Epithelial cell of prostate (primary cell): ENCODE measurements around the genes PPIB and MAP2K1.

DNA sequence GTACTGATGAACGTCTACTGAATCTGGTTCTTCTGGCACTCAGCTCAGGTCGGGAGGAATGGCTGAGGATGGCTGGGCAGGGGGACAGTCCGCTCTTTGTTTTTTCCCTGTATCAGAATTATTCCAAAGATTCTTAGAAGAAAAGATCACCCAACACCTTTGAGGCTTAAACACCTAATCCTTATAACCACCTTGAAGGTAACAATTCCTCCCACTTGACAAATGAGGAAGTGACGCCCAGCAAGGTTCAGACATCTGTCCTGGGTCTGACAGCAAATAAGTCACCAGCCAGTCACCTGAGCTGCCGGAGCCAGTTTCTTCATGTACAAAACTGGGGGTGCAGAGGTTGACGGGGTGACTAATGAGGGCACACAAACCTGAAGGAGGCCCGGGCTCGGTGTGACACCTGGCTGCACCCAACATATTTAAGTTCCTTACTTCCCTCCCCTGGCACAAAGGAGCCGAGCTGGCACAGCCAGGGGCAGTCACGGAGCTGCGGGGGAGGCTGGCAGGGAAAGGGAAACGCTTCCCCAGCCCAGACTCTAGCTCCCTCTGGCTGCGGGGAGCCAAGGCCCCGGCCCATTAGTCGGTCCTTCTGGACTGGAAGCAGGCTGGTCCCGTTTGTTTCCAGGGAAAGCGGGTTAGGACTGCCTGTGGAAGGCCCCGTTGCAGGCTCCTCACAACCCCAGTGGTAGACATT, 2.2 kb downstream of the FBXL22 start:
- RRBS, result under 1% methylated on average over 2 of the region's 18 CpGs

GRCh38 chr15:63831162-63831845, 2.4 kb downstream of the HERC1 start:
- RRBS, result no CpG with 5 or more reads among the region's 5 CpGs

GRCh38 chr15:64162456-64163637, at the start of gene PPIB:
TSS of gene PPIB (minus strand) at chr15:64163022.
- RRBS, result 1% methylated on average over 34 of the region's 90 CpGs

DNA sequence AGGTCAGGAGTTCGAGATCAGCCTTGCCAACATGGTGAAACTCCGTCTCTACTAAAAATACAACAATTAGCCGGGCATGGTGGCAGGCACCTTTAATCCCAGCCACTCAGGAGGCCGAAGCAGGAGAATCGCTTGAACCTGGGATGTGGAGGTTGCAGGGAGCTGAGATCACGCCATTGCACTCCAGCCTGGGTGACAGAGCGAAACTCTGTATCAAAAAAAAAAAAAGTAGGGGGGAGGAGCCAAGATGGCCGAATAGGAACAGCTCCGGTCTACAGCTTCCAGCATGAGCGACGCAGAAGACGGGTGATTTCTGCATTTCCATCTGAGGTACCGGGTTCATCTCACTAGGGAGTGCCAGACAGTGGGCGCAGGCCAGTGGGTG, 29.6 kb downstream of the CSNK1G1 start:
- RRBS, result no CpG with 5 or more reads among the region's 14 CpGs

- RRBS, result no CpG with 5 or more reads among the region's 6 CpGs
These were observed 100.0 kb downstream of the ZNF609 start for GRCh38 chr15:64560320-64560869.

GRCh38 chr15:64563915-64564648, 103.7 kb downstream of the ZNF609 start:
- RRBS, result no CpG with 5 or more reads among the region's 9 CpGs

DNA sequence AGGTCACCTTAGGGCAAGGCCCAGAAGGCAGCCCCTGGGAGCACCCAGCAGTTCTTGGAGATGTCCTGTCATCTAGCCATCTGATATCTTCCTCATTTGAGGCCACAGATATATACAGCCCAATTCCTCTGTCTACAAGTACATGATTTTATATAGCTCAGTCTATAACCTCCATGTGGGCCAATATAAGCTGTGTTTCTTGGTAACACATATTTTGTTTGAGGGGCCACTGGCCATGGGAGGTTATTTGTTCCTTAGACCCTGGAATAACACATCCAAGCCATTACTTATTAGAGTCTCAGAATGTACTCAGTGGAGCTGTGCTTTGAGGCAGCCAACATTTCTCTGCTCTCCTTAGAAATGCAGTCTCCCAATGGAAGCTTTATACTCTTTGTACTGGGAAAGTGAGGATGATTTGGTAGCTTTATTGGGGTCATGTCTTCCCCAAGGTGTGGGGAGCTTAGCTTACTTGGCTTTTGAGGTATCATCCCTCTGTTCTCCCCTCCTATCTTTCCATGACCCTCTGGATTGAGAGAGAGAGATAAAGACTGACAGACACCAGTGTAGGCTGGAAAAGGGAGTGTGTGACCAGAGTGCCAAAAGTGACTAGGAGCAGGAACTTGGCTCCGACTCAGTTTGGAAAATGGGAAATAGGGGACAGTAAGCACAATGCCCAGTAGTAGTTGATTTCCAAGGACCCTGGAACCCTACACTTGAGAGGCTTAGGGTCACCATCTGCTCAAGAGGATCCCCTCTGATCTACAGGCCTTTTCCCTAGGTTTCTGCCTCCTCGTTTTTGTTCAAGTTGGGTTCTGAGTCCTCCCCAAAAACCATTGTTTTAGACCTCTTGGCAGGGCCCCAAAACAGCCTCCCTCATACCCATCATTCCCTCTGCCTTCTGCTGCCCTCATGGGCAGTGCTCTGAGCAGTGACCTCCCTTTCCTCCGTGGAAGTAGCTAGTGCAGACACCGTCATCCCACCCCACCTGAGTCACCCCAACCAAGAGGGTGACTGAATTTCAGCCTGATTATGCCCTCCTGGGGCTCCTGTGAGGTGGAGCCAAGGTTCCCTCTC, 92.4 kb downstream of the RBPMS2 start:
- RRBS, result no CpG with 5 or more reads among the region's 4 CpGs

DNA sequence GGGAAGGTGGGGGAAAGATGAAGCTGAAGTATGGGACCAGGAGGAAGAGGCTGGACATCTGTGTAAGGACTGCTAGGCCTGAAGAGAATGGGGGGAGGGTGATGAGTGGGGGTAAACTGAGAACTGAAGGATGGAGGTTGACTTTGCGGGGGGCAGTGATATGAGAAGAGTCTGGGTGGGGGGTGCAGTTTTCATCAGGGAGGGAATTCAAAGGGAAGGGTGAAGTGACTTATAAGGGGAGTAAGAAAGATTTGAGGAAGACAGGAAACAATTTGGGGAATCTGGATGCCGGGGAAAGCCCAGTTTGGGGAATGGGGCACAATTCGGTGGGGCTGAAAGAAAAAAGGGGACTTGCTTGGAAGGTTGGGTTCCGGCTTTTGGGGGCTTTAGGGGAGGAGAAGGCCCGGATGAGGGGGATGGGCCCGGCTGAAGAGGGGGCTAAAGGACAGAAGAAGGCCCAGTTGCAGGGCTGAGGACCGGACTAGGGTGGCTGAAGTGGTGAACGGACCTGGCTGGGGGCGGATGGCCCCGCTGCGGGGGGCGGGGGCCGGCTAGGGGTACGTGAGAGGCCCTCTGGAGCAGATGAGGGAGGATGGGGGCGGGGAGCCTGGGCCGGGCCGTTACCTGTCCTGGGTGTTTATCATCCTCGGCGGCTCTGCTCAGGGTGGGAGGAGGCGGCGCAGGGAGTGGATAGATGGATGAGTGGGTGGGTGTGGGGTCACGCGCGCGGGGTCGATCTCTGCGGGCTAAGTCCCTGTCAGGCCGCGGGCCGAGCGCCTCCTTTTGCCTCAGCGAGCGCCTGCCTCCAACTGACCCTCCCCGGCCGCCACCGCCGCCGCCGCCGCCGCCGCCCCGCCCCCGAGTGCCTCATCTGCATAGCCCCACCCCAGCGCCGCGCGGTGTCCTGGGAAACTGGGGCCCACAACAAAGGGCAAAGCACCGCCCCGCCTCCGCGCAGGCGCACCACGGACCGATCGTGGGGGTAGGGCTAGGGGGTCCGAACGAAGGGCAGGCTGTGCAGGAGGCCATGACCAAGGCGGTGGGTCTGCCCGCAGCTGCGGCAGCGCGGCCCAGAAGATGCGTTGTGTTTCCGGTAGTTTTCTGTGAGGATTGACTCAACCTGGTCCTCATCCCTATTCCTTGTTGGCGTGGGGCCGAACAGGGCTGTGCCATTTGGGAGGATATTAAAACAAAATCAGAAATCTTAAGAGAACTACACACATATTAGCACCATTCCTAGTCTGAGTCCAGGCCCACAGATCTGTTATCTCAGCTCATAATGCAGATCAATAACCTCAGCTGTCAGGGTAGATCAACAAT, 72.5 kb downstream of the RBPMS2 start:
- RRBS, result 1% methylated on average over 13 of the region's 67 CpGs

DNA sequence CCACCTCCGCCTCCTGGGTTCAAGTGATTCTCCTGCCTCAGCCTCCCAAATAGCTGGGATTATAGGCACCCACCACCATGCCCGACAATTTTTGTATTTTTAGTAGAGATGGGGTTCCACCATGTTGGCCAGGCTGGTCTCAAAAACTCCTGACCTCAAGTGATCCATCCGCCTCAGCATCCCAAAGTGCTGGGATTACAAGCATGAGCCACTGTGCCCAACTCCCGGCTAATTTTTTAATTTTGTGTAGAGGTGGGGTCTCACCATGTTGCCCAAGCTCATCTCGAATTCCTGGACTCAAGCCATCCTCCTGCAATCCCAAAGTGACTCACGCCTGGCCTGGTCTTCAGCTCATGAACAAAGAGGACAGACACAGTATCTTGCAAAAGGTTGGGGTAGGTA, 13.6 kb downstream of the RBPMS2 start:
- RRBS, result no CpG with 5 or more reads among the region's 6 CpGs

DNA sequence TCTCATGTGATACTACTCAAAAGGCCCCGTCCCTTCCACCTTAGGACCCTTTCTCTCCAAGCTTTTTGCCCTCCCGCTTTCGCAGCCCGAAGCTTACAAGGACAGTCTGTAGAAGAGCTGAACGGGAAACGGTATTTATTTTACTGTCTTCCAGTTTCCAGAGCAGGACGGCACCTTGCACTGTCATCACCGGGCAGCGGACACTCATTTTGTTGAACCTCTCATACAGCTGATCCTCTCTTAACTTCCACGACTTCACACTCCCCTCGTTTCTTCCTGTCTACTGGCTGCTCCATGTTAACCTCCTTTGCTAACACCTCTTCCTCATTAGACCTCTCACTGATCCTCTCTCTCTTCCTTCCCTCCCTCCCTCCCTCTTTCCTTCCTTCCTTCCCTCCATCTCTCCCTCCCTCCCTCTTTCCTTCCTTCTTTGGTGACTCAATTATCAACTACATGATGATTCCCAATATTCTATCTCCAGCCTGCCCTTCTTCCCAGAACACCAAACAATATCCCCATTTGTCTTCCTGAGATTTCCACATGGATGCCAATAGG, 5.5 kb upstream of the PLEKHO2 start:
- RRBS, result no CpG with 5 or more reads among the region's 11 CpGs

GRCh38 chr15:64840697-64841142, 995 bp upstream of the PLEKHO2 start:
- RRBS, result no CpG with 5 or more reads among the region's 10 CpGs

GRCh38 chr15:64990244-64990671, 544 bp upstream of the SPG21 start:
- RRBS, result no CpG with 5 or more reads among the region's 9 CpGs

- RRBS, result no CpG with 5 or more reads among the region's 3 CpGs
These were observed 7.9 kb downstream of the RASL12 start for GRCh38 chr15:65059777-65060336.

GRCh38 chr15:65085232-65085929, 8.8 kb downstream of the KBTBD13 start:
- RRBS, result no CpG with 5 or more reads among the region's 10 CpGs

DNA sequence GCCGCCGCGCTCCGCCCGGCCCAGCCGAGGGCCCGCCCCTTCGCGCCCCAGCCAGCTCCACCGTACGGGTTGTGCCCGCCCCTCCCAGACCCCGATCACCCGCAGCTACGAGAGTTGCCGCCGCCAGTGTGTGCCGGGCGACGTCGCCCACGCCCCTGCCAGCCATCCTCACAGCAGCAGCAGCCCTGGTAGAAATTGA, 217 bp upstream of the PARP16 start:
- RRBS, result no CpG with 5 or more reads among the region's 22 CpGs

GRCh38 chr15:65531976-65532504, 1.8 kb downstream of the HACD3 start:
- RRBS, result 92% methylated on average over 2 of the region's 13 CpGs

DNA sequence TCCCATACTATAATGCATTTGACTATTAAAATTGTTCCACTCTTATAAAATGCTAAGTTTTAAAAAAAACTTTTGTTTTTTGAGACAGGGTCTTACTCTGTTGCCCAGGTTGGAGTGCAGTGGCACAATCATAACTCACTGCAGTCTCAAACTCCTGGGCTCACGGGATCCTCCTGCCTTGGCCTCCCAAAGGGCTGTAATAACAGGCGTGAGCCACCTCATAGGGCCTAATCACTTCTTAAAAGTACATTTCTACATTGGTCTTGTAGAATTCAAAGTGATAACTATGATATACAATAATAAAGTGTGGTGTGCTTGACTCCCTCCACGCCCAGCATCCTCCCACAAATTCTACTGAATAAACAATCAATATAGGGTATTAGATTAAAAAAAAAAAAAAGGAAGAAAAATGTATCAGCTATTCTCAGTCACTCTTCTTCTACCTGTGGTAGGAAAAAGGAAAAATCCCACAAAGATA, 2.9 kb downstream of the DENND4A start:
- RRBS, result no CpG with 5 or more reads among the region's 3 CpGs

DNA sequence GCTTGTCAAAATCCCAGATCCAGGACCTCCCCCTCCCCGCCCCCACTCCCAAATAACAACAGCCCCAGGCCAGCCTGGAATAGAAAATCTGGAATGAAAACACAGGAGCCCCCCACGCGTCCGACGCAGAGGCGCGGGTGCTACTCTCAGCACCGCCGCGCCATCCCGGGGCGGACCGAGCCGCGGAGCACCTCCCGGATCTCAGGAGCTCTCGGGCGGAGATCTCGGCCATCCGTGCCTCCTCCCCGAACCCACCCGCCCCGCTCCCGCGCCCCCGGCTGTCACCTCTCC, 484 bp downstream of the DENND4A start:
- RRBS, result 3% methylated on average over 4 of the region's 26 CpGs

- RRBS, result under 1% methylated on average over 57 of the region's 121 CpGs
These were observed at the start of gene MAP2K1 for GRCh38 chr15:66386494-66387710. TSS of gene MAP2K1 (plus strand) at chr15:66386912.

GRCh38 chr15:66408606-66409212, 22.0 kb downstream of the MAP2K1 start:
- RRBS, result no CpG with 5 or more reads among the region's 8 CpGs